ENCODE measurements around a stretch of chr2.

GRCh38 chr2:237902631-237903118, 43.3 kb downstream of the RAMP1 start:
- PRO-cap, result no peak

- PRO-cap, result no peak
Observed at GRCh38 chr2:238098856-238099508, 1.2 kb upstream of the ESPNL start.

DNA sequence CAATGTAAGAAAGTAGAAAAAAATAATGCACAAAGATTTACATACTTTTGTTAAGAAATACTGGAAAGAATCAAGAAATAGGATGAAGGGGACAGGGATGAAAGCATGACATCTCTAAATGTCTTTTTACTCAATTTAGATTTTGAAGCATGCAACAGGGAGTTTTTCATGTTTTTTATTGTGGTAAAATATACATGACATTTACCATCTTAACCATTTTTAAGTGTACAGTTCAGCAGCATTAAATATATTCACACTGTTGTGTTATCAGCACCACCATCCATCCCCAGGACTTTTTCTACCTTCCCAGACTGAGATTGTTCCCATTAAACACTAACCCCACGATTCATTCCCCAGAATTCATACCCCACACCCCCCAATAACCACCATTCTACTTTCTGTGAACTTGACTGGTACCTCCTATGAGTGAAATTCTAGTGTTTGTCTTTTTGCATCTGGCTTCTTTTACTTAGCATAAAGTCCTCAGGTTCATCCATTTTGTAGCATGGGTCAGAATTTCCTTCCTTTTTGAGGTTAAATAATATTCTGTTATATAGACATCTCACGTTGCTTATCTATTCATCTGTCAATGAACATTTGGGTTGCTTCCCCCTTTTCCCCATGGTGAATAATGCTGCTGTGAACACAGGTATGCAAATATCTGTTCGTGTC, 18.5 kb downstream of the ERFE start:
- PRO-cap, result no peak

DNA sequence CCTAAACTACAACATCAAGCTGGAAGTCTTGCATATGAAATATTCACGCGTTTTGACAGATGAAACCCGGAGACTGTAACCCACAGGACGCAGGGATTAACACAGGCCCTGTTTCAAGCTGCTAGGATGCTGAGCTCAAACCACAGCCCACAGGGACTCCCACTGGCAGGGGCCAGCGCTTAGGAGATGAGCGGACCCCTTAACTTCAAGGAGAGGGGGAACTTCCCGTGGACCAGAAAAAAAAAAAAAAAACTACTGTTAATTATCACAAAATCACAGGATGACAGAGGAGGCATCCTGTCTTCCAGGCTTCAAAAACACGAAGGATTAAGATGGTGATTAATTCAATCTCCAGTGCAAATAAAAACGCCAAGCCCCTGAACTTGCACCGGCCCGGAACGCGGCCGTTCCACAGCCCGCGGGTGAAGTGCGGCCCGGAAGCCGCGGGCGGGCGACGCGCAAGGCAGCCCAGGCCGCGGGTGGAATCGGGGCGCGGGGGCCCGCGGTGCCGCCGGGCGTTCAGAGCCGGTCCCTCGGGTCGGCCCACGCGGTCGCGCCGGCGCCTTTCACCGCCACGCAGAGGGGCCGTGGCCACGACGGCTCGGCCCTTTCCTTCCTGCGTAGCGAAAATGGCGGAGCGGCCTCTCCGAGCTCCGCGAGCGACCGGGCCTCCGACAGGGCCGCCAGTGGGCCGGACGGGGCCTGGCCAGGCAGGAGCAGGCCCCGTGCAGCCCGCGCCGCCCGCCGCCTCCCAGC, 665 bp downstream of the ILKAP start:
- PRO-cap, result no peak

DNA sequence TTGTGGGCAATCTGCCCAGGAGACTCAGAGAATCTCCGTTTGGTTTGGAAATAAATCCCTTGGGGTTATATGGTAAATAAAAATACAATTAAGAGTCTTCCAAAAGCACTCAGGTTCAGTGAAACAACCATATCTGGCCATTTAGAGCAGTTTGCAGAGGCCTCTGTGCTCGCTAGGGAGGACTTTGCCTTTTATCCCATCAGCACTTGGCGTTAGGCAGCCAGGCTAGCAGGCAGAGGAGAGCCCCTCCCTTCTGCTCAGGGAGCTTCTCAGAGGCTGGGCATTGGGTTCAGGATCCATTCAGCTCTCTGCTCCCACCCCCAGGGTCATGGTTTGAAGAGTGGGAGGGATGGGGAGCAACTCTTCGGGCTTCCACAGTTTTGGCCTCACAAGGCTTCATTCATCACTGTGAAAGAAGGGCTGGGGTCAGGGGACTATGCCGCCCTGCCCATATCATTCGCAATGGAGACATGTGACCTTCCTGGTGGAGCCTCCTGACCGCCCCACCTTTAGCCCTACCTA, 3.3 kb upstream of the HES6 start:
- PRO-cap, result no peak

DNA sequence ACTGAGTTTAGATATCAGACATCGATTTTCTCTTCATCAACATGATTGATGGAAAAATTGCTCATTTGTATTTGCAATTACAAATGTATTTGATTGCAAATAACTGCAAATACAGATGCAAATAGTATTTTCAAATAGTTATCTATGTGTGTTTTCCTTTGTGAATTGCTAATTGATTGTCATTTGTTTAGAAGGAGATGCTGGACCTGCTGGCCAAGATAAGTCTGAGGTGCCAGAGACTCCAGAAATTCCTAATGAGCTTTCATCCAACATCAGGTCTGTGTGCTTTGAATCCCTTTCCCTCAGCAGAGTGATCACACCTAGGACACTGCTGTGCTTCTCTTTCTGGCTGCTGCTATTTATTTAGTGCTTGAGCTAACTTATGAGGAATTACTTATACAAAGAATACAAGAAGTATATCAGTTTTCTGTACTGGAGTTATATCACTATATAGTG, 28.3 kb downstream of the TRAF3IP1 start:
- PRO-cap, result no peak

DNA sequence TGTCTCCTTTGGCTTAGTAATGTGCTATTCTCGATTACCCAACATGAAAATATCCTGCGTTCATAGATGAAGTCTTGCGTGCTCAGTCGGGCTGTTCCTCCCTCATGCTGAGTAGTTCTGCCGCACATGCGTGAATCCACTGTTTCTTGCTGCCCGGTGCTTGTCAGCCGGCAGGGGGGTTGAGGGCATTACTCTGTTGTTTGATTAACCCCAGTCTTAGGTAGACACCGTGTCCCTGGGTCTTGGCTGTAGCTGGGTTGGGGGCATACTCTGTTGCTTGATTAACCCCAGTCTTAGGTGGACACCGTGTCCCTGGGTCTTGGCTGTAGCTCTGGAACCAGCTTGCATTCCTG, 22.2 kb upstream of the ASB1 start:
- PRO-cap, result no peak

GRCh38 chr2:238425839-238426448, 783 bp upstream of the ASB1 start:
- PRO-cap, result bidirectional peak, plus-strand start at chr2:238426332, minus-strand start at chr2:238426274

DNA sequence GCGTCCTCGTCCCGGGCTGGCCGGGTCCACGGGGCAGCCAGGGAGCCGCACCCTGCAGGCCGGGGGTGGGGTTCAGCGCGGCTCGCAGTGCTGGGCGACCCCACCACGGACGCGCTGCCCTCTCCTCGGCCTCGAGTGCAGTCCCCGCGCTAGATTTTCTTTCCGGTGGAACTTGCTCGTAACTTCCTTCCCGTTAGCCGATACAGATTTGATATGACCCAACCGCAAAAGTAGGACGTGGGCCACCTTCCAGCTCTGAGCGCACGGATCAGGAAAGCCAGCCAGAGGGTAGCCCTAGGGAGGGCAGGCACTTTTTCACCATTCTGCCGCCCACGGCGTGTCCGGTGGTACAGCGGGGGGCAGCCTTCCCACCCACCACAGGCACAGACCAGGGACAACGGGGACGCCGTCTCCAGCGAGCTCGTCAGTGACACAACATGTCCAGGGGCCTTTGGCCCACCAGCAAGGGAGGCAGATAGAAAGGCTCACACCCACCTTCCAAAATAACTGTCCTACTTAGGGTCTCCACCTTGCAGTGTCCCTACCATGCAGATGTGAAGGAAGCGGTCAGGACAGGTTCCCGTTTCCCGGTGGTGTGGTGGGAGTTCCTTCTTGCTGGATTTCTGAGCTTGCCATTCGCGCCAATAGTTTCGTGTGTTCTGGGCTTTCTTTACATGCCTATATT, 614 bp downstream of the ASB1 start:
- PRO-cap, result unidirectional peak, minus-strand start at position 157 of the sequence

DNA sequence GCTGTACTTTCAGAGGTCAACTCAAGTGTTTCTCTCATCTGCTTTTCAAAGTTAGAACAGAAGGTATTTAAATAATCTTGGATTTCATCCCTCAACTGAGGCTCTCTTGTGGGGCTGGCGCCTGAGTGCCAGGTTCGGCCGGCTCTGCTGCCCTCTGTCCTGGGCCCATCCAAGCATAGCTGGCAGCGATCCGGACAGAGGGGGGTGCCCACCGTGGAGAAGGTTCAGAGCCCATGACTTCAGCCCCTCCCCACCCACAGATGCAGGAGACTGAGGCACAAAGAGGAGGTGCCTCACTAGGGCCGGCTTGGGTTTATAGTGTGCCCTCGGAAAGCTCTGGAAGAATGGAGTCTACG, 132.1 kb downstream of the ASB1 start:
- PRO-cap, result no peak

DNA sequence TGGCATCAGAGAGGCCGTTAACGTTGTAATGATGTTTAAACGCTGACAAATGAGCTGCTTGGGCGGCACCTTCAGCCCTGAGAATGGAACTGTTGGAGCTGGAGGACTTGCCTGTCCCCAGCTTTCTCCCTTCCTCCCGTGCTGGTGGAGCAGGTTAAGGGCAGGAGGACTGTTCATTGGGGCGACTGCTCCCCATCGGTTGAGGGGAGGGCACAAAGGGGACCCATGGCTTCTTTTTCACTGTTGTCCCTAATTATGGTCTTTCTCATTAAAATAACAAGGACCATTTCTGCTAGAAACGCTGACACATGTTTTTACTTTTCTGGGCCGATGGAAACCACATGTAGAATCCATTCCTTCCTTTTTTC, 169.9 kb downstream of the ASB1 start:
- PRO-cap, result no peak

DNA sequence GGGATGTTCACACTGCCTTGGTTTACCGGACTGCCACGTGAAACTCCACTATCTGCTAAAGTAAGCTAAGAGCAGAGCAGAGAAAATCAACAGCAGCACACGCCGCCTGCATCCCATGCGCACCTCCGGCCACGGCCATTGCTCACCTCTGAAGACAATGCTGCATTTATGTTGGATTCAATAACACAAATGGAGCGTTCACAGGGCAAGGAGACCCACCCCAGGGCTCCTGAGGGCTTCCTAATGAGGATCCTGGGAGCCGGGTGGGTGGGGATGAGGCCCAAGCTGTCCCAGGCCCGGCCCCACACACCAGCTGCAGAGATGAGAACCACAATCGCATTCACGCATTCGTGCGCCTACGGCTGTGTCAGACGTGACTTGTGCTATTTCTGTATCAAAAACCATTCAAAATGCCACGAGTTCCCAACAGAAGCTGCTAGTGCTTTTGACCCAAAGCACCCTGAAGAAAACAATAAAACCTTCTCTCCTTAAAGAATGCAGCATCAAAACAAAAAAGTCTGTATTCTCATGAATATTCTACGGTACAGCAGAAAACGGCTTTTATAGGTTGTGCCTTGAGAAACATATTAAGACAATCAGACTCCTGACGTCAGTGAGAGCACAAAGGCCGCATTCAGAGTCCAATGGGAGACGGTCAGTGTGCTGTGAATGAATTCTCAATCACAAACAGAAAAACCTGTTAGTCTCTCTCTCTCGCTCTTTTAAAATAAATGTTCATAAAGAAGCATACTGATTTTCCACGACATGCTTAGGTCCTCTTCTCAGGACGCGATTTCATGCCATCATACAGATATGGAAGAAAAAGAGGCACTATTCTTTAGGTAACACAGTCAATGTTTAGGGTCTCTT, 205.4 kb downstream of the HDAC4 start:
- PRO-cap, result no peak

- PRO-cap, result no peak
Observed at GRCh38 chr2:239211764-239212044, 189.1 kb downstream of the HDAC4 start.

DNA sequence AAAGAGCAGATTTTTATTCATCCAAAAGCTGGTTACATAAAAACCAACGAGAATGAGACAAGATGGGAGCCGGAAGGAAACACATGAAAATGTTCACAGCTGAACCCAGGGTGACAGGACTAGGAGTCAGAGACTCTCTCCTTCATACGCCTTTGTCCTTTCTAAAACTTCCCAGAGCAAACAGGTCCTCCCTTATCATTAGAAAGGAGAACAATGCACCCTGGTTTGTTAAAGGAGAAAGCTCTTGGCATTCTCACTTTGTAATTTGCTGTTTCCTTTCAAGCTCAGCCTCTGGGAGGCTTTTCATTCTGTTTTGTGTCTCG, 105.5 kb downstream of the HDAC4 start:
- PRO-cap, result no peak

DNA sequence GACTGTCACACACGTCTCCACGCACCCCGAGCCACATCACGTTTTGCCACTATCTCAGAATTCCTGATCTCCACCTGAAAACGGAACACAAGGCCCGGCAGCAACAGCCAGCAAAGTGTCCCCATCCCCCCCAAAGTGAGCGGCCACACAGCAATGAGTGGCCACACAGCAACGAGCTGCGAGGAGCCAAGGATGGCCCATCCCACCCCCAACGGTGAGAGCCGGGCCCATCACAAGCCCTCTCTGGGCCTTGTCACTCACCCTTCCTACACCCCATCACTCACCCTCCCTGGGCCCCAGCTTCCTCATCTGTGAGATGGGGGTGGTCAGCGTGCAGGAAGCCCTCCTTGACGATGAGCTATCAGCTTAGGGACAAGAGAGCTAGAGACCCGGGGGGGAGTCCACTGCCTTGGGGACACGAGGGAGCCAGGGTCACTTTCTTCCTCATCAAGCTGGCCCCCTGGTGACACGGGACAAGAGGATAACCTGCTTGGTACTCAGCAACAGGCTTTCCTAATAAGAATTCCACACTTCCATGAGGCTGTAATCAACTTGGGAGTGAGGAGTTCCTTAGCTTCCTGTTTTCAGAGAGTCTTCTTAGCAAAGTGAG, 92.9 kb downstream of the HDAC4 start:
- PRO-cap, result no peak

DNA sequence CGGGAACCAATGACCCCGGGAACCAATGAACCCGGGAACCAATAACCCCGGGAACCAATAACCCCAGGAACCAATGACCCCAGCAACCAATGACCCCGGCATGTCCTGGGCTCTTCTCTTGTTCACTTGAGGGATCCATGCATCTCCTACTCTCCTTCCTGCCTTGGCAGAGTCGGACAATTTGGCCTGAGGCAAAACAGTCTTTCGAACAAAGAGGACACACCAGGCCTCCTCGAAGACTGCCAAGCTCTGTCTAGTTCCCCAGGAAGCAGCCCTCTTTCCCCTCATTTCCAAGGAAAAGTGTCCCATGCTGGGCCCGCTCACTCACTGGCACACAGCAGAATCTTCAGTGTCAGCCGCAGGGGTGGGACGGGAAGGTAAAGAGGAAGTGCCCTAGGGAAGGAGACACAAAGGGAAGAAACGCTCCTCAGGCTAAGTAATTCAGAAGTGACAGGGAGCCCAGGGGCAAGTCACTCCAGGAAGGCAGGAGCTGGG, 22.1 kb downstream of the HDAC4 start:
- PRO-cap, result no peak

- PRO-cap, result no peak
Observed at GRCh38 chr2:239381562-239382289, 19.1 kb downstream of the HDAC4 start.

DNA sequence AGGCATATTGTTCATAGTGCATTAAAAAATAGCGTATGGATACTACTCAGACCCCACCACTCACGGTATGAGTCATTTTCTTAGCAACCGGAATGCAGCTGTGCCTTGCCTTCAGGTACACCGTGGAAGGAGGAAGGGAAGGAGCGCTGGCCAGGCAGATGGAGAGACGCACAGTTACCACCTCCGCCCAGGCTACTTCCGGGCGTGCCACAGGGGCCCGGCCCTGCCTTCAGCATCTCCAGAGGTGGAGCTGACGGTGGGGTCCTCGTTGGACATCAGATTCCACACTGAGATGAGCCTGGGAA, 82.0 kb upstream of the HDAC4 start:
- PRO-cap, result unidirectional peak, plus-strand start at position 114 of the sequence

DNA sequence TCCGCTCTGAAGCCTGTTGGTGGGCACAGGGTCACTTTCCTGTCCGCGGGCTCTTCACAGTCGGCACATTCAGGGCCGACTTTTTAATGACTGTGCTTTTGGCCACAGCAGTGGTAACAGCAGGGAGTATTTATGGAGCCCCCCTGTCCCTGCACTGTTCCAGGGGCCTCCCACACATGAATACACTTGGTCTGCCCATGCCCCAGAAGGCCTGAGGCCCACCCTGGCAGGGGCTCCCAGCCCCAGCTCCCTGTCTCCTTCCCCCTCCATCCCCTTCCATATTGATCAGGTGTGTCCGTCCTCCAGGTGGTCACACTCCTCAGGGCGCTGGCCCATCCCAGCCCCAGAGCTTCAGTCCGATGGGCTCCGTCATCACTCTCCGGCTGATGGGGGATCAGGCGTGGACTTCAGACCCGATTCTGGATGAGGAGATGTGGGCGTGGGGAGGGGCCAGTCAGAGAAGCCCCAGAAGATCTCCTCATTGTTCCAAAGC, 279.8 kb downstream of the NDUFA10 start:
- PRO-cap, result no peak

GRCh38 chr2:239997958-239998417, 27.2 kb downstream of the NDUFA10 start:
- PRO-cap, result no peak

Data from fallopian tube (tissue), 1 donor.